ENCODE measurements around a stretch of chr1.

GRCh38 chr1:198752009-198752228, 113.1 kb downstream of the PTPRC start:
- RRBS: no CpG with 5 or more reads among the region's 2 CpGs

GRCh38 chr1:200028509-200029779, 1.4 kb downstream of the NR5A2 start:
- RRBS: no CpG with 5 or more reads among the region's 65 CpGs

DNA sequence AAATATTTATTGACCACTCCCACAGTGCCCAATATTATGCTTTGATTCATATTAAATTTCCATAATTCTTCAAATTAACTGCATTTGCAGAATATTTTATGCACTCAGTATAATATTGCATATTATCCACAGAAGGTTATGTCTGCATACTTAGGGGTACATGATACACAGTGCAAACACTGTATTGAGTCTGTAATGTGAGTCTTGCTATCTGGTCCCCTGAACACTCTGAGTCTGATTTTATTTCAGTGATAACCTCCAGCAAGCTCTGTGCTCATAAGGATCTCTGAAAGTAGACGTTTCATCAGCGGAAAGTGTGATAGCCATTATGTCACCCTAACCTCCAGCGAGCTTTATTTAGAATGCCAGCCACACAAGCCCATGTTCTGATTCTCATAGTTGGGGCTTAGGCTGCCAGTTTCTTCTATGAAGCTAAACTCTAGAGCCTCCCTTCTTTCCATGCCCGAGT, 3.2 kb downstream of the NR5A2 start:
- RRBS: no CpG with 5 or more reads among the region's 4 CpGs

DNA sequence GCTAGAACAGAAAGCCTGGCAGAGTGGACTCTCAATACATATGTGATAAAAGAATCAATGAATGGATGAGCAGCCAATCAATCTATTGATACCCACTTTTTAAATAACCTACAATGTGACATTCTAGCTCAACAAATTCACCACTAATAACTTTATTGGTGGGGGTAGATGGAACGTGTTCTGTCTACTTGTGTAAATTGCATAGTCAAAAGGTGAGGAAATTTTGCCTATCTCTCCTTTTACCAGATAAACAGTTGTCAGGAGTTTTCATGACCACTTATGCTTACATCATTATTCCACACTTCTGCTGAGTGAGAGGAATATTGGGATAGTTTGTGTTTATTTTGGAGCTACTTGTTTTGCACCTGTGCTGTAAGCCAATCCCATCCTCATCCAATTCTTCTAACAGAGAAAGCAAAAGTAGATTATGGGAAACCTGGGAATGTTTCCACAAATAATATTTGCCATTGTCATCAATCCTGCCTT, 154.5 kb downstream of the ZNF281 start:
- RRBS: no CpG with 5 or more reads among the region's 1 CpG

DNA sequence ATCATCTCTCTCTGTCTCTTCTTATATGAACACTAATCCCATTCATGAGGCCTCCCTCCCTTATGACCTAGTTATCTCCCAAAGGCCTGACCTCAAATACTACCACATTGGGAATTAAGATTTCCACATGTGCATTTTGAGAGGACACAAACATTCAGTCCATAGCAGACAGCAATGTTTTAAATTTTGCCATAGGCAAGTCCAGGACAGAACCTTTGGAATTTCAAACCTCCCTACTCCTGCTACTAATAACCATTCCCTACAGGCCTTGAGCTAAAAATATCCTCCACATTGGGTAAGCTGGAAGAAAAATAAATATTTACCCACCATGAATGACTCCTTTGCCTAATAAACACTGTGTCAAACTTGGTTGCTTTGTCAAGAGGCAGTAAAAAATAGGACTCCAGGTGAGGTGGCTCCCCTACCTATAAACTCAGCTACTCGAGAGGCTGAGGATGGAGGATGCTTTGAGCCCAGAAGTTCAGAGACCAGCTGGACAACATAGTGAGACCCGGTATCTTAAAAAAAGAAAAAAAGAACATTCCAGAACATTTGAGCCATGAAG, 113.6 kb downstream of the ZNF281 start:
- RRBS: no CpG with 5 or more reads among the region's 2 CpGs

- RRBS: under 1% methylated on average over 5 of the region's 46 CpGs
Measured at GRCh38 chr1:200408890-200409738, 722 bp downstream of the ZNF281 start.

DNA sequence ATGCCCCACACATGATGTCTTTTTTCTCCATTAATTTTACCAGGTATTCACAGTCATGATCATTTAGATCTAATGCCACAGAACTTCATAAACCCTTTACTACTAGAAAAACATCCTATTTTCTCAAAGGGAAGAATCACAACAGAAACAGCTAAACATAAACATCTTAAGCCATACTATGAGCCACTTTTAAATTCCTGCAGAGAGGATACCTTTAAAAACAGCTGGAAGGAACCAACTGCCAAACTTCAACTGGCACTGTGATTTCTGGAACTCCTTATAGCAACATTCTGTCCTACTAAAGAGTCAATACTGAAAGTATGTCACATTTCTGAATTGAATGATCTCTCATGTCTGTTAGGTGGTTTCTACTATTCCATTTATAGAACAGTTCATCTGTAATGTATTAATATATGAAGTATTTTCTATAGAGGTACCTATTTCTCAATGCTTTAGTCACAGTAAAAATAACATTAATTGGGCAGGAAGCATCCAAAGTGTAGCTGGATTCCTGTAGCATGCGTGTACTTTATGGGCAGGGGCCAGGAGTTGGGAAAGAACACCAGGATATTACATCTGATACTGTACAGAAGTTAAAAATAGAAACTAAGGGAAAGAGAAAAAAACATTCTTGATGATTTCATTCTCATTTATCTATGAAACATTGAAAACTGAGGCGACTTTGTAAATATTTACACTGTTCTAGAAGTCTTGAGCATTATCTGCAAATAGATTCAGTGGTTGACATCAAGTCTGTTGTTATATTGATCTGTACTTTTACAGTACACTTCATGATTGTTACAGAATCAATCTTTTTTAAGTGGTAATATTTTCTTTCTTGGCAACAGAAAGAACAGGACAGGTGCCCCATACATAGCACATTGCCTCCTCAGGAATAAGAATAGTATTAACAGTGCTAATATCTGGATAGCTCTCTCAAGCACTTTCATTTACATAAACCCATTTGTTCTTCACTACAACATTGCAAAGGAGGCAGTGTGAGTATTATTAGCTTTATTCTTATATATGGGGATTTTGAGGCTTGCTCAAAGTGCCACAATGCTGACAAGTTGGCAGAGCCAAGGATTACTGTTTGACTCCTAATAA, 6.1 kb upstream of the ZNF281 start:
- RRBS: no CpG with 5 or more reads among the region's 2 CpGs

DNA sequence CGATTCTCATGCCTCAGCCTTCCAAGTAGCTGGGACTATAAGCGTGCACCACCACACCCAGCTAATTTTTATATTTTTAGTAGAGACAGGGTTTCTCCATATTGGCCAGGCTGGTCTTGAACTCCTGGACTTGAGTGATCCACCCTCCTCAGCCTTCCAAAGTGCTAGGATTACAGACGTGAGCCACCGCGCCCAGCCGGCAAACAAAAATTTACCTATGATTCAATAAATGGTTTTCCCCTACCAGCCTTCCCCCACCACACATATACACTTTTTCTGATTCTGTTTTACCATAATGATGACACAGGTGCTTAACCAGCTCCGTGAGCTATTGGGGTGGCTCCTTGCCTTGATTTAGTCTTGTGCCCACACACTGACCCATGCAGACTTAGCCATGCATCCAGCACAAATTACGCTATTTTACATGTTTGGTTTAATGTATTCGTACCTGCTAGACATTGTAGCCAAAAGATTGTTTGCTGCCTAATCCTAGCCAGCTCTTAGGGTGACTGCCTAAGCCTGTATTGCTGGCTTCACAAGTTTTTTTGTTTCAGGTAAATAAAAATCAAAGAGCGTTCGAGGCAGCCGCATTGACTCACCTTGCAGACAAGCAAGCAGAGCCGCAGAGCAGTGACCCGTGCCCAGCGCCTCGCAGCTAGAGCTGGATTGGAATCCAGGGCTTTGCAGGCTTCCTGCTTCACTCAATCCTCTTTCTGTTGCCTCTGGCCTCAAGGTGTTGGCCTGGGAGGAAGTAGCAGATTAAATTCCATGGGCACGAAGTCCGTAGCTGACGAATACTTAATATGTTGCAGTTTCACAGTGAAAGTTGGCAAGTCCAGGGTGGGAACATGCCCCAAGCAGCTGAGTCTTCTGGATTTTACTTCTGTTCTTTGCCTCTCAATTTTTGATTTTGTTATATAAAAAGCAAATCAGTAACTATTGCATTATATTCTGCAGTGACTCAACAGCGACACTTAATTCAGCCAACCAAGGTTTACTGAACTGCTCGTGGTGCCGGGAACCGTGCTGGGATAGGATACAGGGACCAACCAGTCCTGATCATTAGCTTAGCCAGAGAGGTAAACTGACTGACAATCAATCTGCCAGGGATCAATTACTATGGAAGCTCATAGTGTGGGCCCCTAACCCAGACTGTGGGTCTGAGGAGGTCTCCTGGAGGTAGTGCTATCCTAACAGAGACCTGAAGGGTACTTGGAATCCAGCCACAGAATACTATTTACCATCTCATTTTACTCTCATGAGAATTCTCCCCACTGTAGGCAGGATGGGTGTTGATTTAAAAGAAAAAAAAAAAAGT, 68.0 kb upstream of the ZNF281 start:
- RRBS: no CpG with 5 or more reads among the region's 23 CpGs

DNA sequence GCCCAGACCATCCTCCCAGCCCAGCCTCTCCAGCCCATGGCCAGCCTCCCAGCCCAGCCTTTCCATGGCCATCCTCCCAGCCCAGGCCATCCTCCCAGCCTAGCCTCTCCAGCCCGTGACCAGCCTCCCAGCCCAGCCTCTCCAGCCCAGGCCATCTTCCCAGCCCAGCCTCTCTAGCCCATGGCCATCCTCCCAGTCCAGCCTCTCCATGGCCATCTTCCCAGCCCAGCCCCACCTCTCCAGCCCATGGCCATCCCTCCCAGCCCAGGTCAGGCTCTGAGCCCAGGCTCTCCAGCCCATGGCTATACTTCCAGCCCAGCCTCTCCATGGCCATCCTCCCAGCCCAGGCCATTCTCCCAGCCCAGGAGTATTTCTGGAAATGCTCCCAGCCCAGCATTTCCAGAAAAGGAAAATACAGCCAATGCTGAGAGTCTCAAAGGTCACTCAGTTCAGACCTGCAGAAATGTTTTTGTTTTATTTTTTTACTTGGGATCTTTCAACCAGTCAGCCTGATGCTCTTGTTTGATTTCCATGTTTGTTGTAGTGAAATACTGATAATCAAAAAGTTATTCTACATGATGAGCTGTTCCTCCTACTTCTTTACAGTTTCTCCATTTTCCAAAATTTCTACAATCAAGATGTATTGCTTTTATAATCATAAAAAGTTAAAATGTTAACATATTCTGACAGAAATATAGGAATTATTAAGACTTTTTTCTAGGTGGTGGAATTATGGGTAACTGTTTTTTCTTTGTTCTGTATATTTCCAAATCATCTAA, 70.0 kb upstream of the ZNF281 start:
- RRBS: no CpG with 5 or more reads among the region's 1 CpG

- RRBS: no CpG with 5 or more reads among the region's 3 CpGs
Measured at GRCh38 chr1:200729903-200730173, 8.9 kb upstream of the CAMSAP2 start.

DNA sequence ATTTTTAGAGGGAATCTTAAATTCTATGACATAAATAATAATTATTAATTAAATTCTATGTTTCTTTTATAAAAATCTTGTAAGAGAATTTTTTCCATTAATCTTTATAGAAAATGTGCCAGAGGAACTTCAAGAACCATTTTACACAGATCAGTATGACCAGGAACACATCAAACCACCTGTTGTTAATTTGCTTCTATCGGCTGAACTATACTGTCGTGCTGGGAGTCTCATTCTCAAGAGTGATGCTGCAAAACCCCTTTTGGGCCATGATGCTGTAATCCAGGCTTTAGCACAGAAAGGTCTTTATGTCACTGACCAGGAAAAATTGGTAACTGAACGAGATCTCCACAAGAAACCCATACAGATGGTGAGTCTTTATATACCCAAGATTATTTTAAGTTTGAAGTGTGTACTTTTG, 22.0 kb downstream of the CAMSAP2 start:
- RRBS: no CpG with 5 or more reads among the region's 3 CpGs

DNA sequence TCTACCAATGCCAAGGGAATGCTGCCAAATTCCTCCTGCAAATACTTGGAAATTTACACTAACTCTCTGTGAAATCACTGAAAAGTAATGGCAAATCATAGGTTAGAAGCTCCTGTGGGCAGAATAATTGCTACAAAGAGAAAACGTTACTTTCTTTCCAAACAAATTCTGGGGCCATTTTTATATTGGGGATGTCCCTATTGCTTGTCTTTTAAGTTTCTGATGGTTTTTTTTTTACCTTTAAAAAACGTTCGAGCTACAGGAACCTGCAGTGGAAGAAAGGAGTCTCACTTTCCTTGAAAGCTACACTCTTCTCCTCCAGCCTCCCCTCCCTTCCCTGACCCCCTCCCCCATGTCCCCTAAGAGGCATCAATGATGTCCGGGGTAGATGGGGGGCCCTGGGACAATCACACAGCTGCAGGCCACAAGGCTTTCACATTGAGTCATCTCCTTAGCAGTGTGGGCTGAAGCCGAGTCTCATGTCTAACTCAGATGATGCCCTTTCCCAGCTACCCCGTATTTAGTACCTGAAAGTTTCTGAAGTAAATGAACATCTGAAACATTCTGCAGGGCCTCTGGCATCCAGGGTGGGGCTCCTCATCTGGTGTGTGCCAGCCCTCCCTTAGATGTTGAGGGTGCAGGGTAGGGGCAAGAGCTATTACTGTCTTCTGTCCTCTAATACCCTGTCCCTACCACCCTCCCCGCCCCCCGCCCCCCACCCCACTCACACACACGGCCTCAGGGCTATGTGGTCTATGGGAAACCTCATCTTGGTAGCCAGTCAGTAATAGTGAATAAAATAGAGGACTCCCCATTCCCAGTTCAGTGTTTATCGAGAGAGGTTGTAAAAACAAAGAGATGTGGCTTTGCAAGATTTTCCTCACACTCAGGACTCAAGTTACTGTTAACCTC, 6.2 kb upstream of the GPR25 start:
- RRBS: no CpG with 5 or more reads among the region's 10 CpGs

DNA sequence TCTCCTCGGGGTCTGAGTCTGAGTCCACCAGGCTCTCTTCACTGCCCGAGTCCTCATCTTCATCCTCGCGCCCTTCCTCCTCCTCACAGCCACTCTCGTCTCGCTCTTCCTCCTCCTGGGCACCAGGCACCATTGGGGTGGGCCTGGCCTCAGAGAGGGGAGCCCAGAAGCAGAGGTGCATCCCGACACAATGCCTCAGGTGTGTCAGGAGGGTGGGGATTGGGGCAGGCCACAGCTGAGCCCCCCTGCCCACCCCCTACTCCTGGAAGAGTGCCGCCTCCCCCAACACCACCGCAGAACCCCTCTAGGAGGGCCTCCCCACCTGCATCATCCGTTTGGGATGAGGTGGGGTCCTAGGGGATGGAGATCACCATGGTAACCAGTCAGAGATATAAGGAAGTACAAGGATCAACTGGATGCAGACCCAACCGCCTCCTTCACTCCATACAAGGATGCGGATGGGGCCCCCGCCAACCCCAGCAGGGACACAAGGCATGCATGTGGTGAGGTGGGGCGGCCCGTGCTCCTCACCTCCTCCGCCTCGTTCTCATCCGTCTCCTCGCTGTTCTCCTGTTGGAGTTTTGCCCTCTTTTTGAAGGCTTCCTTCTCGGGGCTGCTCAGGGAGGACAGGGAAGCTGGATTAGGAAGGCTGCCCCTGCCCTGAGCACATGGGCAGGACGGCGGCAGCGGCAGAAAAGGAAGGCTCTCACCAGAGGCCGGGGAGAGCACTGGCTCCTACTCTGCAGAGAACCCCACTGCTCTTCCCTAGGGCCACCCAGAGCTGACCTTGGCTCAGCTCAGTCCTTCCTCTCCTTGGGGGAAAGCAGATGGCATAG, 23.9 kb downstream of the KIF21B start:
- RRBS: no CpG with 5 or more reads among the region's 24 CpGs

DNA sequence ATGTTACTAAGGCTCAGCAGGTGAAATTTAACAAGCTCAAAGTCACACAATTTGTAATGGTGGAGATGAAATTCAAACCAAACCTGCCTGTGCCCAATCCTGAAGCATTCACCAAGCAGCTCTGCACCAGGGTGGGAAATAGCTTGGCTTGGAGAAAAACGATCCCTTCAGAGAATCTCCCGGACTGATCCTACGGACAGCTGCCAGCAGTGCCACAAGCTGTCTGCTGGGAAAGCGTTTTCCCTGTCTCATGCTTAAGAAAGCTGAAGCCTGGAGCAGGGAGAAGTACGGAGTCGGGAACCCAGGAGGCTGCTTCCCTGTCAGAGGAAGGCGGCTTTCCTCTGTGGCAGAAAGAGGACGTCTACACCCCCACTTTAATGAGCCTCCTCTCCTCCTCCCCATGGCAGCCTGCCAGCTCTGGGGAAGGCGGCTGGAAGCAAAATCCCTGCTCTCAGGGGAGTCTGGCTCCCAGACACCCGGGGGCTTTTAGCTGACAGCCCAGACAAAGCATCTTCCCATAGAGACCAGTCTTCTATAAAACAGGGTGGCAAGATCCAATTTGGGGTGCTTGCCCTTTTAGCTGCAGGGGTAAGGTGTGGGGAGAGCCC, 7.3 kb downstream of the KIF21B start:
- RRBS: no CpG with 5 or more reads among the region's 10 CpGs

GRCh38 chr1:201019057-201019870, 4.2 kb downstream of the KIF21B start:
- RRBS: no CpG with 5 or more reads among the region's 8 CpGs

DNA sequence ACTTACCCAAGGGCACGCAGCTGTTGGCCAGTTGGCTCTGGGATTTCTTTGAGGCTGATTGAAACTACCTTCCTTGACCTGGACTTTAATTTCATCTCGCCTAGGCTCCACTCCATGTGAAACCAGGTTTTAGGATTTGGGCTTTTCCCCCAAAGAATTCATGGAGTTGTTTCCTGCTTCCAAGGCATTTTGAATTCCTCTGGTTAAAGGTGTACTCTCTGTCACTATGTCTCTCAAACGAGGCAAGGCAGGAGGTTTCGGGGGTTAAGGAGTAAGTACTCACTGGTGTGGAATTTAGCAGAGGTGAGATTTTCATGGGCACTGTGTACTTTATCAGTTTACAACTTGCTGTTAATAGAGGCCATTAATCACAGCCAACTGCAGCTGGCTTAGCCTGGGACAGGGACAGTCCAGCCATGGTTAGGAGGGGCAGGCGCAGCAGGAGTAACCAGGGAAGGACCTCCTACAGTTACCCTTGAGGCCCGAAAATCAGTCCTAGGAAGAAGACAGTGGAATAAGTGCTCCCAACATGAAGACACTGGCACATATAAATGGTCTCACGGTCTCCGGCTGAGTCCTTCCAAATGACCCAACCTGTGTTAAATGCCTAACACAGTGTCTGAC, 18.0 kb upstream of the TMEM9 start:
- RRBS: no CpG with 5 or more reads among the region's 8 CpGs

DNA sequence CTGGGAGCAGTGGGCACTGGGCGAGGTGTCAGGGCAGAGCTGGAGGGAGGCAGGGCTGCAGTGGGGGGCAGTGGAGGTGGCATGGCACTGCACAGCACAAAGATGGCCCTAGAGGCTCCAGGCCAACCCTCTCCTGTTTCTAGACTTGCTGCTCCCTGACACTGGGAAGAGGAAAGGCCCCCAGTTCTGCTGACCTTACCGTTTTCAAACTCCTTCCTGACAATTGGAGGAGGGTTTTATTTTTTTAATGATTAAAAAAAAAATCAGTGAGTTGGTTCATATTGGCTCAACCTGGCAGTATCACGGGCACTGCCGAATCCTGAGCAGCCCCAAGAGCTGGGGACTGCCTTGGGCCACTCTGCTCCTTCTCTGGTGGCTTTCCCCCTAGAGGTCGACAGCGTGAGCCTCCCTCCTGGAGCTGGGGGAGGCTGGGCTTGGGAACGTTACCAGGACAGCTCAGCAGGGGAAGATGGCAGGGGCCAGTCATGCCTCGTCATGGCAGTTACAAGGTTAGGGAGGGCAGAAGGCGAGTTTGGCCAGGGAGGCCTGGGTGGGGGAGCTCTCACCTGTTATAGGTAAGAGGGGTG, 24.1 kb upstream of the PKP1 start:
- RRBS: no CpG with 5 or more reads among the region's 9 CpGs

DNA sequence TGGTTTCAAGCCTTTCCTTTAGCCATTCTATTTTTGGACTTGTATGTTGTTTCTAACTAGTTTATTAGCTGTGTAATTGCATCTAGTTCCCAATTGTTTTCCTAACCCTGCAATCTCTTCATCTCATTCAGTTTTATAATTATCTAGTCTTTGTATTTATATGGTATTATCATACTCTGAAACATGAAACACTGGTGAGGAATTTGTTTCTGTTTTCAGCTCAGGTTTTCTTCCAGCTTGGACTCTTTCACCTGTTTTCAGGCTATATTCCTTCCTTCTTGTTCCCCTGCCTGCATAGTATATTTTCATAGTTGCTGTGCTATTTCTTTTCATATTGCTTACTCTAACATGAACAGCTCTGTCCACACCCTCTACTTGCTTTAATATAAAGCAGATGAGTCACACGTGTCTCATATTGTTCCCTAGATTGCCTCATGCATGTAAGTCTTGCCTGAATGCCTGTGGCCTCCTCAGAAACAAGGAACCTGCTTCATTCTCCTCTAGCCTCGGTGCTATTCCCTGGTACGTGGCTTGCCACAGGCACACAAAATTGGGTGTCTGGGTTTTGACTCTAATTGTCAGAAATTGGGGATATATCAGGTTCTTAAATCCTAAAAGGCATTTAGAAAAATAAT, 16.7 kb upstream of the PKP1 start:
- RRBS: no CpG with 5 or more reads among the region's 3 CpGs

DNA sequence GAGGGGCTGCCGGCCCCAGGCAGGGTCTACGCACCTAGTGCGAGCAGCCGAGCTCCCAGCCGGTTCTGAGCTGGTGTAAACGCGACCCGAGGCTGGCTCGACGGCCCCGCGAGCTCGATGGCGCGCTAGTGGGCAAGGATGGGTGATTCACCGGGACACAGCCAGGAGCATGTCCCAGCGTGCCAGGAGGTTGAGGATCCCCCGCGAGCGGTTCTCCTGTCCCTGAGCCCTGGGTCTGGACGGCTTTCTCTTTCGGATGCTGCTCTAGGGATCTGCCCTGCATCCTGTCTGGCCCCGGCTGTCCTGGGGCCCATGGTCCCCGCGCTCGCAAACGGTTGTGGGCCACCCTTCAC, 678 bp downstream of the PKP1 start:
- RRBS: 26% methylated on average over 11 of the region's 27 CpGs